ENCODE results near the genes PLEKHG4B, AHRR and SLC9A3.

GRCh38 chr5:91803-92521, at the start of gene PLEKHG4B:
Gene PLEKHG4B (plus strand): TSS chr5:92168.
- RRBS: 4% methylated on average over 19 of the region's 80 CpGs

DNA sequence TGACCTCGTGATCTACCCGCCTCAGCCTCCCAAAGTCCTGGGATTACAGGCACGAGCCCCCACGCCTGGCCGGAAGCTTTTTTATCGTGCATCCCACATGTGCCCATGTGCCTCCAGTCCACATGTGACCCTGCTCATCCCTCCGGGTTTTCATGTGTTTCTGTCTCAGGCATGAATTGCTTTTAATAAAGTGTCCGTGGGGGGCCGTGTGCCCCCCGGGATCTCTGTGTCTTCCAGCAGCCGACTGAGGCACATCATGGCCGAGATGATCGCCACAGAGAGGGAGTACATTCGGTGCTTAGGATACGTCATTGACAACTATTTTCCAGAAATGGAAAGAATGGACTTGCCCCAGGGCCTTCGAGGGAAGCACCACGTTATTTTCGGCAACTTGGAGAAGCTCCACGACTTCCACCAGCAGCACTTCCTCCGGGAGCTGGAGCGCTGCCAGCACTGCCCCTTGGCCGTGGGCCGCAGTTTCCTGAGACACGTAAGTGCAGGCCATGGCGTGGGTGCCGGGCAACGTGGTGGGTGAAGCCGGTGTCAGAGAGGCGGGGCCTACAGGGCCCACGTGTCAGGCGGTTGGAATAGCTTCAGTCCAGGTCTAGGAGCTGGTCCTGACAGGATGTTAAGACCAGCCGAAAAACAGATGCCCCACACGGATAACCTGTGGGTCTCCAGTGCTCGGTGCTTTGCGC, 22.0 kb upstream of the LRRC14B start:
- RRBS: 49% methylated on average over 9 of the region's 35 CpGs

DNA sequence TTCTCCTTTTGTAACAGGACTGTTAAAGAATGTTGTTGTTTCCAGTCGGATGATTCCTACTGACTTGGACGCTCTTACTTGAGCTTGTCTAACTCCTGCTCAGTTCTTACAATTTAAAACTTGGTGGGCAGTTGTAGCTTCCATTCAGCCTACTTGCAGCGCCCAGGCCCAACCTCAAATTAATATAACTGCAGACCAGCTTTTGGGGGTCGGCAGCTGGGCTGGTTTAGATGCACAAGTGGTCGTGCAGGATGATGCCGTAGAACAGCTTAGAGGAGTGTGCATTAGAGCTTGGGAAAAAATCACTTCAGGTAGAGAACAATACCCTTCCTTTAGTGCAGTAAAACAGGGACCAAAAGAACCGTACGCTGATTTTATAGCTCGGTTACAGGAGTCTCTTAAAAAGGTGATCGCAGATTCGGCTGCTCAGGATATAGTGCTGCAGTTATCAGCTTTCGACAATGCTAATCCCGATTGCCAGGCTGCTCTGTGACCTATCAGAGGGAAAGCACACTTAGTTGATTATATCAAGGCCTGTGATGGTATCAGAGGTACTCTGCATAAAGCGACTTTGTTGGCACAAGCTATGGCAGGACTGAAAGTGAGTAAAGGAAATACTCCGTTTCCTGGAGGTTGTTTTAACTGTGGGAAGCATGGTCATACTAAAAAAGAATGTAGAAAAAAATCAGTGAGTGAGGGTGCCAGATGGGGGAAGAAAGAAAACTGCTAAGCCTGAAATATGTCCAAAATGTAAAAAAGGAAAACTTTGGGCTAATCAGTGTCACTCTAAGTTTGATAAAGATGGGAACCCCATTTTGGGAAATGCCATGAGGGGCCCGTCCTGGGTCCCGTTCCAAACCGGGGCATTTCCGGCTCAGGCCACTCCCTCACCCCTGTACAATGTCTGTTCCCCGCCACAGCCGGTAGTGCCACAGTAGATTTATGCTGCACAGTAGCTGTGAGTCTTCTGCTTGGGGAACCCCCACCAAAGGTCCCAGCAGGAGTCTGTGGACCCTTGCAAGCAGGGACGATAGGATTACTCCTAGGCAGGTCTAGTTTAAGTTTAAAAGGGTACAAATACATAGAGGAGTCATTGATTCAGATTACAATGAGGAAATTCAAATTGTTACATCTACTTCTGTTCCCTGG, 25.5 kb downstream of the SDHA start:
- RRBS: no CpG with 5 or more reads among the region's 22 CpGs

GRCh38 chr5:272136-272827, 836 bp downstream of the PDCD6 start:
- RRBS: no CpG with 5 or more reads among the region's 33 CpGs

DNA sequence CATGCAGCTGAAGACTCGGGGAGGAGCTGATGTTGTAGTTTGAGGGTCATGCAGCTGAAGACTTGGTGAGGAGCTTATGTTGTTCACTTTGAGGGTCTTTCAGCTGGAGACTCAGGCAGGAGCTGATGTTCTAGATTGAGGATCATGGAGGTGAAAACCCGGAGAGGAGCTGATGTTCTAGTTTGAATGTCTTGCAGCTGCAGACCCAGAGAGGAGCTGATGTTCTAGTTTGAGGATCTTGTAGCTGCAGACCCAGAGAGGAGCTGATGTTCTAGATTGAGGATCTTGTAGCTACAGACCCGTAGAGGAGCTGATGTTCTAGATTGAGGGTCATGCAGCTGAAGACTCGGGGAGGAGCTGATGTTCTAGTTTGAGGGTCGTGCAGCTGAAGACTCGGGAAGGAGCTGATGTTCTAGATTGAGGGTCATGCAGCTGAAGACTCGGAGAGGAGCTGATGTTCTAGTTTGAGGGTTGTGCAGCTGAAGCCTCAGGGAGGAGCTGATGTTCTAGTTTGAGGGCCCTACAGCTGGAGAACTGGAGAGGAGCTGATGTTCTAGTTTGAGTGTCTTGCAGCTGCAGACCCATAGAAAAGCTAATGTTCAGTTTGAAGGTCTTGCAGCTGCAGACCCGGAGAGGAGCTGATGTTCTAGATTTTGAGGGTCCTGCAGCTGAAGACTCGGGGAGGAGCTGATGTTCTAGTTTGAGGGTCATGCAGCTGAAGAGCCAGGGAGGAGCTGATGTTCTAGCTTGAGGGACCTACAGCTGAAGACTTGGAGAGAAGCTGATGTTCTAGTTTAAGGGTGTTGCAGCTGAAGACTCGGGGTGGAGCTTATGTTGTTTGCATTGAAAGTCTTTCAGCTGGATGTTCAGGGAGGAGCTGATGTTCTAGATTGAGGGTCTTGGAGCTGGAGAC, 12.0 kb downstream of the PDCD6 start:
- RRBS: no CpG with 5 or more reads among the region's 10 CpGs

GRCh38 chr5:321462-321853, at the start of gene AHRR:
Gene AHRR (plus strand): TSS chr5:321714.
- RRBS: 1% methylated on average over 24 of the region's 50 CpGs

- RRBS: no CpG with 5 or more reads among the region's 14 CpGs
Measured at GRCh38 chr5:456723-457227, 13.8 kb downstream of the EXOC3 start.

- RRBS: no CpG with 5 or more reads among the region's 13 CpGs
Measured at GRCh38 chr5:518653-519267, 5.5 kb downstream of the SLC9A3 start.

GRCh38 chr5:524318-524729, at the start of gene SLC9A3:
Gene SLC9A3 (minus strand): TSS chr5:524449.
- RRBS: 3% methylated on average over 34 of the region's 62 CpGs

DNA sequence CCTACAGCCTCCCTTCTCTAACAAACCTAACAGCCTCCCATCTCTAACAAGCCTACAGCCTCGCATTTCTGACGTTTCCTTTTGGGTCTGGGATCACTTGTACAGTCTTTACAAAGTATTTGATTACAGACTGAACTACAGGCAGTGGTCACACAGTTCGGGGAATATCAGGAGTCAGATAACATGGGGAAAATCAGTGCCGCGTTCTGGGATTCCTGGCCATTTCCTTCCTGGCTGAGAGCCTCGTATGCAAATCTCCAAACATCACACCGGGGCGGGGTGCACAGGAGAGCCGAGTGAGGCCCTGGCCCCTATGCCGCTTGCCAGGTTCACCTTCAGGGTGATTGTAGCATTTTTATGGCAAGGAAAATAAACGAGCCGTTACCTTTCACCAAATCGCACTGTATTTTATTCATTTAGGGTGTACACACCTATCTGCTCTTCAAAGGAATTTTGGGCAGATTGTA, 29.6 kb upstream of the SLC9A3 start:
- RRBS: no CpG with 5 or more reads among the region's 13 CpGs

DNA sequence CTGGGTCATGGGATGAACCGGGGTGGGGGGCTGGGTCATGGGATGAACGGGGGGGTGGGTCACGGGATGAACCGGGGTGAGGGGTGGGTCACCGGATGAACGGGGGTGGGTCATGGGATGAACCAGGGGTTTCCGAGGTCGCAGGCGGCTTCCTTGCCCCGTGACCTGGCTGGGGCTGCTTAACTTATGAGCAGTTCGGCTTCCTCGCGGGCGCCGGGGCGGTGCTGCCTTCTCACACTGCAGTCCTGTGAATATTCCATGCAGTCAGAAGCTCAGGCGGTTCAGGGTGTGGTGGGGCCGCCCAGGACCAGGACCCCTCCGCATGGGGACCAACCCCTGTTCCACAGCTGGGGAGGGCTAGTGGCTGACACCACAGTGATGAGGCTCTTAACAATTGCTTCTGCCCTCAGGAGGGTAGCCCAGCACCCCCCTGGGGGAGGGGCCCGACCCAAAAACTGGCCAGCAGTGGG, 30.8 kb upstream of the SLC9A3 start:
- RRBS: 86% methylated on average over 3 of the region's 20 CpGs

- RRBS: no CpG with 5 or more reads among the region's 34 CpGs
Measured at GRCh38 chr5:693894-694245, 718 bp upstream of the TPPP start.

- RRBS: no CpG with 5 or more reads among the region's 11 CpGs
Measured at GRCh38 chr5:713593-714235, 20.6 kb upstream of the TPPP start.

GRCh38 chr5:776805-777202, 7.7 kb downstream of the ZDHHC11B start:
- RRBS: no CpG with 5 or more reads among the region's 16 CpGs

DNA sequence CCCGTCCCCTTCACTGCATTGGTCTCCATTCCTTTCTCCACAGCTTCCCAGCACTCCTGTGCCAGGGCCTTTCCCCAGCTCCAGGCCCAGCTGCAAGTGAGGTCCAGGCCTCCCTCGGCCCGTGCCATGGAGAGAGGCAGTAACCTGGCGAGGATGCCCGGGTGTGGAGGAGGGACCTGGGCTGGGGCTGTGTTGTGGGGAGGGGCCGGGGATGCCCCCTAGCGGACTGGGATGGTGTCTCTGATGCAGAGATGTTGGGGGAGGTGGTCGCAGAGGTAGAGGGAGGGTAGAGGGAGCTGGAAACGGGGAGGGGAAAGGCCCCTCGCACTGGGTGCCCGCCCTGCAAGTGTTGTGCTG, 26.2 kb upstream of the NKD2 start:
- RRBS: 33% methylated on average over 2 of the region's 11 CpGs

DNA sequence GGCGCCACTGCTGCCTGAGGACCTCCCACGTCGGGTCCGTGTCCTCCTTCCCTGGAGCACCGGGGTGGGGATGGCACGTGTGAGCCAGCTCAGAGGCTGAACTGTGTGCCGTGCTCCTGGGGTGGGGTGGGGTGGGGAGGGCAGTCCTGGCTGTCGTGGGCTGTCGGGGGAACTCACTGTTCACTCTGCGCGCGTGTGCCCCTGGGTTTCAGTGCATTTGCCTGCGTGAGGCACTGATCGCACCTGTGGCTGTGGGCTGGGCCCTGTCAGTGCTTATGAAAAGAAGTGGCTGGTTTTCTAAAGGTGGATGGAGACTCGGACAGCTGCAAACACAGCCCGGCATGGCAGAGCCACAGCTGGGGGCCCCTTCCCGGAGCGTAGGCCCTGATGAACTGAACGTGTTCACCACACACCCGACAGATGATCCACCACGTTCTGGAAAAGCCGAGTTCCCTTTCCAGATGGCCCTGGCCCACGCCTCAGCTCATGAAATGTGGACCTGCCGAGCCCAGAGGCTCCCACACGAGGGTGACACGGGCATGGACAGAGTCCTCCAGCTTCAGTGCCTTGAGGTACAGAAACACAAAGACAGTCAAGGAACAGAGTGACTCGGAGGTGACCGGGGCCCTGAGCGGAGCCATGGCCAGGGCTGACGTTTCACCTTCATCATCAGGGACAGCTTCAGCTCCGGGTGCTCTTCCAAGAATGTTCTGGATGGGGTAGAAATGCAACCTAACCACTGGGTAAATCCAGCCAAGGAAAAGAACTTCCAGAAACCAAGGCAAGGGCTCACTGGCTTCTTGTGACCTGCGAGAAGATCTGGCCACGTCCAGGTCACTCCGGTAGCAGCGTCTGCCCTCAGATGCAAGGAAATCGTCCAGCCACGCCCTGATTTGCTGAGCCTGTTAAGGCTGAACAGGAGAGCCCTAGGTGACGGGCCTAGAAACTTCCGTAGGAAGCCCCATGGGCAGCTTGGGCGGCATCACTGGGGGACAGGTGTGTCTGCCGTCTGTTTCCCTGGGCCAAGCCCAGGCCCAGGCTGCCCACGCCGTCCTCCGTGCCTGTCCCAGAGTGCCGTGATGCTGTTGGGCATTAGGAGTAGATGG, 43.0 kb downstream of the NKD2 start:
- RRBS: 90% methylated on average over 9 of the region's 45 CpGs

GRCh38 chr5:1101690-1102699, 9.9 kb downstream of the SLC12A7 start:
- RRBS: 81% methylated on average over 4 of the region's 31 CpGs

DNA sequence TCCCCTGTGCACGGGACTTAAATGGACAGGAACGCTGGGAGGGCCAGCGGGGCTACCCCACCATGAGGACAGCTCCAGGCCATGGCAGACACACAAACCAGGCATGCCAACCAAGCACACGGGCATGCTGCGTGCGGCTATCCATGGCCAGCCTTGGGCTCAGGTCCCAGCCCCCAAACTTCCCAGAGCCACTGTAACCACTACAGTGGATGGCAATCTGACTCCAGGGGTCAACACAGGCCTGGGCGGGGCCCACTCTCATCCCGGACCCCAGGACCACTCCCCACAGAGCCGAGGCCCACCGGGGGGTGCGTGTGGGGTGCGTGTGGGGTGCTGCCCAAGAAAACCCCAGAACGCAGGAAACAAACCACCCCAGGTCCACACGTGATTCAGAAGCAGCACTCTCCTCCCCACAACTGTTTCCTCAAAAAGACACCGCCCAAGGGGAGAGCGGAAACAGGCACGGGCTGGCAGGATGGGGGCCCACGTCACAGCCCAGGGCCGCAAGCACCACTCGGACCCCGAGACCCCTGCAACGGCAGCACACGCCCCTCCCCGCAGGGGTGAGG, 7.4 kb downstream of the SLC12A7 start:
- RRBS: no CpG with 5 or more reads among the region's 24 CpGs

GRCh38 chr5:1105914-1106298, 6.0 kb downstream of the SLC12A7 start:
- RRBS: no CpG with 5 or more reads among the region's 8 CpGs

DNA sequence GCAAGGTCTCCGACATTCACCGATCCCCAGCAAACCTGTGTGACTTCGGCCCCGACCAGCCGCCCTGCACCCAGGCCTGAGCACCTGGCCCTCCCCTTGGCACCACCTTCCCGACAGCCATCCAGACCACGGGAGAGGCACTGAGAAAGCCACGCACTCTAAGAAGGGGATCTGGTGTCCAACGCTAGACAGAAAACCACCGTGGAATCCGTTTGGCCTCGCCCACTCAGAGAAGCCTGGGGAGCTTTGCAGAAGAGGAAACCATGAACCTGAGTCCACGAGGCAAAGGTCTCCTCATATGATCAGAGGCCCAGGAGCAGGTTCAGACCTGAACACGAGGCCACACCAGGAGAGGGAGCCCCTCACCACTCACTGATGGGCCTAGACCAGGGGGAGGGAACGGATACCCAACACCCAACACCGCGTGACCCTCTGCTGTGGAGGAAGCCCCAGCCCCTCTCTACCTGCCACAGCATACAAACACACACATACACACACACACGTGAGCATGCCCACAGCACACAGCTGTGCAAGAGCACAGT, 4.3 kb downstream of the SLC12A7 start:
- RRBS: no CpG with 5 or more reads among the region's 18 CpGs

Data from cardiac fibroblast (primary cell).